ENCODE data around the gene AGBL1.

DNA sequence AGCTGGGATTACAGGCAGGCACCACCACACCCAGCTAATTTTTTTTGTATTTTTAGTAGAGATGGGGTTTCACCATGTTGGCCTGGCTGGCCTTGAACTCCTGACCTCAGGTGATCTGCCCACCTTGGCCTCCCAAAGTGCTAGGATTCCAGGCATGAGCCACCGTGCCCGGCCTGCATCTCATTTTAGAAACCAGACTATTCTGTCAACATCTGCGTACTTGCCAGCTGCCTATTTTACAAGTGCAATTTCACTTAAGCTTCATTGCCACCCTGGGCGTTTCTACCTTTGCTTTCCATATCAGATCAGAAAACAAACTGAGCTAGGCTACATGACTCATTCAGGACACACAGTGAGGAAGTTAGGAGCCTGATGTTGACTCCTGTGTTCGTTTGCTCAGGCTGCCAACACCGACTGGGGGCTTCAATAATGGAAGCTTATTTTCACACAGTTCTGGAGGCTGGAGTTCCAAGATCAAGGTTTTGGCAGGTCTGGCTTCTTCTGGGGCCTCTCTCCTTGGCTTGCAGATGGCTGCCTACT, 42.3 kb upstream of the KLHL25 start:
- PRO-cap, result no peak

DNA sequence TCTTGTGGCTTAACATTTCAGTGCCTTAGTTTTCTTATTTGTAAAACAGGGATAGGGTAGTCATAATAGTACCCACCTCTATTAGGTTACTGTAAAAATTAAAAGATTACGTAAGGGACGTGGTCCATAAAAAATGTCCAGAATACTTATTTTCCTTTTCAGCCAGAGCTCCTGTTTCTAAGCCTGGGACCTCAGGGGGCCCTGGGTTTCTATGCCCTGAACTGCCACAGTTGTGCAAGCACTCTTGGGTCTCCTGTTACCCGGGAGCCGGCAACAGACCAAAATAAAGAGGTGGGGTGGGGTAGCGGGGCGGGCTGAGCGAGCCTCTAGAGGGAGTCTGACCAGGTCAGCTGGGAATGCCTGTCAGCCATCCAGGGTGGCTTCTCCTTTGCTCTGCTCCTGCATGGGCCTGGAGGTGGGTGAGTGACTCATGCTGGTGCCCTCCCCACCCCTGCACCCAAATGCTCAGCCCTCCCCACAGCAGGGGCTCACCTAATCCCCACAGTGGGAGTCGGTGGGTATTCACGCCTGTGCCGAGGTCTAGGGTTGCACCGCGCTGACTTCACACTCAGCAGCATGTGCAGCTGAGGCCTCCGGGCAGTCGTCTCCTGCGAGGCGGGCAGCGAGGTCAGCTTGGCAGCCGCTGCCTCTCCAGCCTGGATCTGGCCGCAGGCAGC, at the start of gene AGBL1:
TSS of gene AGBL1 (plus strand) at position 600 of the 677 bp plus-strand sequence.
- PRO-cap, result no peak

- PRO-cap, result no peak
These were observed 448.3 kb downstream of the AGBL1 start for GRCh38 chr15:86528034-86528346.

GRCh38 chr15:86620029-86620436, 540.4 kb downstream of the AGBL1 start:
- PRO-cap, result no peak

DNA sequence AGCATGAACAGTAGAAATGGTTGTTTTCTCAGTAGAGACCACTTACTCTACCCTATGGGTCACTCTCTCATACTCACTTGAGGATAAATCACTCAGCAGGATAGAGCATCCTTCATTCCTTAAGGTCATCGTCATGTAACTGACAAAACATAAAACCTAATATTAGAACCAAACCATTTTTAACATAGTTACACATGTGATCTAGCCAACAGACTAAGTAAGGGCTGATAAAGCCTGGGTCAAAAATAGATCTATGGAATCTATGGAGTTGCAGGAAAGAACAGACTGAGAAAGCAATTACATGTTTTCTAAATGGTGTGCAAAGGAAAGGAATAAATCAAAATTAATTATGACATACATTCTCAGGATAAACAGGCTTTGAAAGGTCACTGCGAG, 769.0 kb downstream of the NTRK3 start:
- PRO-cap, result no peak

GRCh38 chr15:87510209-87510555, 746.4 kb downstream of the NTRK3 start:
- PRO-cap, result unidirectional peak, minus-strand start at chr15:87510330

GRCh38 chr15:88476441-88477194, 9.1 kb downstream of the MRPS11 start:
- PRO-cap, result no peak

- PRO-cap, result no peak
These were observed 17.2 kb upstream of the AEN start for GRCh38 chr15:88603956-88604251.

DNA sequence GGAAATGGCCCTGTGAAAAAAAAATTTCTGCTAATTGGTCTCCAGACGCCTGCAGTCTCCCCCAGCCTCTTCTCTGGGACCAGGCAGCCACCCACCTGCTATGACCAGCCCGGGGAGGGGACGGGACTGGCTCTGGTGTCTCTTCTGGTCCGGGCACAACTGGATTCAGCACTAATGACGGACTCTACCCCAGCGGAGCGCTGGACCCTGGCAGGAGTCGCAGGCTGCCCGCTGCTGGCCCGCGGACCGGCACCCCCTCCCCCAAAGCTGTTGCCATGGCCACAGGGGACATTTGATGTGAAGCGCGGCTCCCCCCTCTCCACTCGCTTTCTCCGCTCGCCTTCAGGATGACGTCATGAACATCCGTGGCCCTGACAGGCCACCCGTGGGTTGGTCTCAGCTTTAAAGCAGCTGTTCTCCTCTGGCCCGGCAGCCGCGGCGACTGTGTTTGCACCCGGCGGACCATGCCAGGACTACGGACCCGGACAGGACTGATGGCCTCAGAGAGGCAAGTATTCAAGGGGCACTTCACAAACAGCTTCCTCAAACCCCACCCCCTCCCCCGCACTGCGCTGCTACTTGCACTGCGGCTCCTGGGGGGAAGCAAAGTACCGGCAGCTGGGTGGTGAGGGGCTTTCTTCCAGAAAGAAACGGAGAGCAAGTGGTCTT, 16.8 kb upstream of the AEN start:
- PRO-cap, result bidirectional peak, plus-strand start at position 432 of the sequence, minus-strand start at position 179 of the sequence

DNA sequence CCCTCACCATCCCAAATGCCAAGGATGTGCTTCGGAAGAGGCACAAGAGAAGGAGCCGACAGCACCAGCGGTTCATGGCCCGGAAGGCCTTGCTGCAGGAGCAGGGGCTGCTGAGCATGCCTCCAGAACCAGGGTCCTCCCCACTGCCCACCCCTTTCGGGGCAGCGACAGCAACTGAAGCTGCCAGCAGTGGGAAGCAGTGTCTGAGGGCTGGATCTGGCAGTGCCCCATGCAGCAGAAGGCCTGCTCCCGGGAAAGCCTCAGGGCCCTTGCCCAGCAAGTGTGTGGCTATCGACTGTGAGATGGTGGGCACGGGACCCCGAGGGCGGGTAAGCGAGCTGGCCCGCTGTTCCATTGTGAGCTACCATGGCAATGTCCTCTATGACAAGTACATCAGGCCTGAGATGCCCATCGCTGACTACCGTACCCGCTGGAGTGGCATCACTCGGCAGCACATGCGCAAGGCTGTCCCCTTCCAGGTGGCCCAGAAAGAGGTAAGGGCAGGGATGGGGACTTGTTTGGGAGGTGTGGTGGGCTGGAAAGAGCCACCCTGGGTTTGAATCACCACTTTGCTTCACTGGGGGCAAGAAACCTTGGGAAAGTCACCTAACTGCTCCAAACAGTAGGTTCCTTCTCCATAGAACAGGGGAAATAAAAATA, 5.2 kb downstream of the AEN start:
- PRO-cap, result no peak

DNA sequence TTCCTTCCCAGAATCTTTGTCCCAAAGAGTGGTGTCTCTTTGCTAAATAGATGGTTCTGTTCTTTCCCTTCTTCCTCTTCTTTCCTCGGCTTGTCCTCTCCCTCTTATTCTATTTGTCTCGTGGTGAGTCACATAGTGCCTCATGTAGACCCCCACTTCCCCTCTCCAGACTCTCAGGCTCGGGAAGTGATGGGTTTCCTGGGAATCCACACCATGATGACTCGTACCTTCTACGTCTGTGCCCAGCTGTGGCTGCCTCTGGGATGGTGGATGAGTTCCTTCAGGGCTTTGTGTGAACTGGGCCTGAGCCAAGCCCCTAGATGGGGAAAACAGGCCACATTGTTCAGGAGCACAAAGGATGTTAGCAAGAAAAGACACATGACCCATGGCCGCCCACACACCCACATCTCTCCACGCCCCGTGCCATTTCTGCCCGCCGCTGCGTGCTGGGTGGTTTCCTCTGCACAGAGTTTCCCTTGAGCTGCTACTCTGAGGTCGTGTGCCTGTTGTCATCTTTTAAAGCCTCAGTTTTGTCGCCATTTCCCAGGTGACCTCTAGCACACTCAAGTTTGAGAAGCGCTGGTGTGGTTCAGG, 10.5 kb downstream of the ISG20 start:
- PRO-cap, result no peak

DNA sequence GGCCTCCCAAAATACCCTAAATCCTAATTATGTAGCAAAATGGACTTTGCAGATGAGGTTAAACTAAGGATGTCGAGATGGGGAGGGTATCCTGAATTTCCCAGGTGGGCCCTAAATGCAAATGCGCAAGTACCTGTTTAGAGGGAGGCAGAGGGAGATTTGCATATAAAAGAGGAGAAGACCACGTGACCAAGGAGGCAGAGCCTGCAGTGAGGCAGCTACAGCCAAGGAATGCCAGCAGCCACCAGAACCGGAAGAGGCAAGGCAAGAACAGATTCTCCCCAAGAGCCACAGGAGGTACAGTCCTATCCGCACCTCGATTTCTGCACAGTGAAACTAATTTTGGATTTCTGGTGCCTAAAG, 10.7 kb downstream of the HAPLN3 start:
- PRO-cap, result unidirectional peak, plus-strand start at position 244 of the sequence

DNA sequence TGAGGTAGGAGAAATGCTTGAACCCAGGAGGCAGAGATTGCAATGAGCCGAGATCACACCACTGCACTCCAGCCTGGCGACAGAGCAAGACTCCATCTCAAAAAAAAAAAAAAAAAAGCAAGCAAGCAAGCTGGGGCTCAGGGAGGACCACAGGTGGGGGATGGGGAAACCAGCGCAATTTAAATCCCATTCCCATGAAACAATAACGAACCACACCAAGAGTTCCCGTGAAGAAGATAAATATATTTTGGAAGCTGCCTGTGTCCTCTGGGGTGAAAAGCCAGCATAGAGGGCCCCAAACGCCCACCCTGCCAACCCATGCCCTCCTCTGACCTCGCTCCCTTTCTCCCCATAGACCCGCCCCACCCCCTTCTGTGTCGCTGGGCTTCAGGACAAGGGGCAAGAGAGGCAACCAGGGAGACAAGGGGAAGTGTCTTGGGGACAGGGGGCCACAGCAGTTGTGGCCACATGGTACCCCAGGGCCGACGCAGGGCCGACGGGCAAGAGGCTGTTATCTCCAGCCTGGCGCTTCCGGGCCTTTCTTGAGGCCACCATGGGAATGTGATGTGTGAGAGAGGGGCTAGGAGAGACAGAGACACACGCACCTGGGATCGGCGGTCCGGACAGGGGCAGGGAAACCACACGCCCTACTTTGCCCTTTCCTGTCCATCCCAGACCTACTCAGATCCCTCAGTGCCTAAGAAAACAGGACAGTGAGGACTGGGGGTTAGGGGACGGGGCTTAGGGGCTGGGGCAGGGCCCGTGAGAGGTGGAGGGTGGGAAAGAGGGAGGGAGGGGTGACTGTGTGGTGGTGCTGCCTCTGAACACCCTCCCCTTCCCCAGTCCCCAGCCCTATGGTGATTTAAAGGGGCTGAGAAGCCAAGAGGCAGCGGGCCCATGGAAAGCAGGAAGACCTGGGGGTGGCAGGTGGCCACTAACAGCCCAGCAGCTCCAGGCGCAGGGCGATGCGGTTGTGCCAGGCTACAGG, 3.4 kb upstream of the HAPLN3 start:
- PRO-cap, result no peak

DNA sequence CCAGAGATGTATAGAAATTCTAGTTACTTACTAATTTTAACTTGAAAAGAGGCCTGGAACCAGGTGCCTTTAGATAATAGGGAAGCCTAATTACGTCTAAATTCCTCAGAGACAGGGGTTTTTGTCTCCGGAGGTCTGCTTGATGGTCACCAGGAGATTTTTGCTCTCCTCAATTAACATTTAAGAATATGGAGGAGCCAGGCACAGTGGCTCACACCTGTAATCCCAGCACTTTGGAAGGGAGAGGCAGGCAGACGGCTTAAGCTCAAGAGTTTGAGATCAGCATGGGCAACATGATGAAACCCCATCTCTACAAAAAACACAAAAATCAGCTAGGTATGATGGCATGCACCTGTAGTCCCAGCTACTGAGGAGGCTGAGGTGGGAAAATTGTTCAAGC, 79.9 kb upstream of the MFGE8 start:
- PRO-cap, result no peak

- PRO-cap, result no peak
These were observed 71.4 kb upstream of the ABHD2 start for GRCh38 chr15:89016728-89017287.

DNA sequence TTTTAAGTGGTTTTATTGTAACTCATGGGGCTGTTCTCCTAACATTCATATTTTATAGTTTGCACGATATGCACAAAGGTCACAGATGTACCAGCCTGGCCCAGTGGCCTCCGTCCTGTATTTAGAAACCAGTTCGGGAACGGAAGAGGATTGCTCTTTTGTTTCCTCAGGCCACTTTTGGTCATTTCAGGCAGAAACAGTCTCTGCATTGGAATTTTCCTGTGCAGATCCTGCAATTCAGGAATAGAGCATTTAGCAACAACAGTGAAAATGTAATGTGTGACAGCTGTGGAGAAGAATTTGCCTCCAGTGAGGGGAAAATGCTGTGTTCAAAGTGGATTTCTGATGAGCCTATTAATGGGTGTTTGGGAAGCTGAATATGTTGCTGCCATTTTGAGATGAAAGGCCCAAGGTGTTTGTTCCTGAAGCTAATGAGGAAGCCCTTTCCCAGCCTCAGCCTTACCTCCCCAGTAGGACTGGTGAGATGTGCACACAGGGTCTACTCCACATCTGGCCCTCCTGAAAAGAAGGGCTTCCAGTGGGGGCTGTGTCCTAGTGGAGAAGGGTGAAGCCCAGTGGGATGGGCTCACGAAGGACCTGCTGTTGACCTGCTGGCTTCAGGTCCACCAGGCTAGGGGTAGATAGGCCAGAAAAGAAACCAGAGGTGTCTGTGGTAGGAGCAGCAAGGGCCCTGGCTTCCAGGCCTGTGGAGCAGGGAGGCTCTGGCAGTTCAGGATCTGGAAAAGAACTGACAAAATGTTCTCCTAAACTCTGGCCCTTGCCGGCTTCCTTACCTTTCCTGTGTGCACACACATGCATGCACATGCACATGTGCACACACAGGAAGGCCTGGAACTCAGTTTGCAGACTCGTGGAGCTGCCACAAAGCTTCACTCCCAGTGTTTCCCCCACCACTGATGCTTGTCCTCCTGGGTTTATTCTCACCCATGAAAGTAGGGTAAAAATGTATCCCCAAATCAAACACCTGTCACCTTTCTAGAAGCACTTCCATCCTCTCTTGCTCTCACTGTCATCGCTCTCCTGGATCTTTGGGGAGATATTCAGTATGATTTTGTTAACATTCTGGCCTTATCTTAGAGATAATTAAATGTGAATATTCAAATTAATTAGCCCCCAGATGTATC, 49.5 kb downstream of the ABHD2 start:
- PRO-cap, result no peak

DNA sequence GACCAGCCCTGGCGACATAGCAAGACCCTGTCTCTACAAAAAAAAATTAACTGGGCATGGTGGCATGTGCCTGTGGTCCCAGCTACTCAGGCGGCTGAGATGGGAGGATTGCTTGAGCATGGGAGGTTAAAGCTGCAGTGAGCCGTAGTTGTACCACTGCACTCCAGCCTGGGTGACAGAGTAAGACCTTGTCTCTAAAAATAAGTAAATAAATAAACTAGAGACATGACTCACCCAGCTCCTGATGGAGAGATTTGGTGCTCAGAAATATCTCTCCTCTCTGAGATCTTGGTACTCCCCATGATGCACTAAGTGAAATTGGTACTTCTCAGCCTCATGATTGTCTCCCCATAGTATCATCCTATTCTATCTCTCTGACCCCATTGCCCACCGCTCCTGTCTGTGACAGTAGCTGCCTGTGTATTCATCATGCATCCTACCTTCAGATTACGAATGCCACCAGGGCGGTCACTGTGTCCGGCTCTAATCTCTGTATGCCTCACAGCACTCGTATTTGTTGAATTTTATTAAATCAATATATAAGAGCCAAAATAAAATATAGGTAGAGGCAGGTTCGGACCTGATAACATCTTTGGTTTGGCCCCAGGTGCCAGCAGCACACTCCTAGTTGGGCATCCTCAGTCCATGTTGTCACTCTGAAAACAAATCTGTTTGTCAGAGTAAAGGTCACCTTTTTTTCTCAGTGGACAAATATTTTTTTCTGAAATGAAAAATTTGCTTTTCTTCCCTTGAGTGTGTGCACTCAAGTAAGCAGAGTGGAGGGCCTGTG, 51.0 kb downstream of the ABHD2 start:
- PRO-cap, result no peak

GRCh38 chr15:89157867-89158533, 63.4 kb downstream of the RLBP1 start:
- PRO-cap, result no peak

DNA sequence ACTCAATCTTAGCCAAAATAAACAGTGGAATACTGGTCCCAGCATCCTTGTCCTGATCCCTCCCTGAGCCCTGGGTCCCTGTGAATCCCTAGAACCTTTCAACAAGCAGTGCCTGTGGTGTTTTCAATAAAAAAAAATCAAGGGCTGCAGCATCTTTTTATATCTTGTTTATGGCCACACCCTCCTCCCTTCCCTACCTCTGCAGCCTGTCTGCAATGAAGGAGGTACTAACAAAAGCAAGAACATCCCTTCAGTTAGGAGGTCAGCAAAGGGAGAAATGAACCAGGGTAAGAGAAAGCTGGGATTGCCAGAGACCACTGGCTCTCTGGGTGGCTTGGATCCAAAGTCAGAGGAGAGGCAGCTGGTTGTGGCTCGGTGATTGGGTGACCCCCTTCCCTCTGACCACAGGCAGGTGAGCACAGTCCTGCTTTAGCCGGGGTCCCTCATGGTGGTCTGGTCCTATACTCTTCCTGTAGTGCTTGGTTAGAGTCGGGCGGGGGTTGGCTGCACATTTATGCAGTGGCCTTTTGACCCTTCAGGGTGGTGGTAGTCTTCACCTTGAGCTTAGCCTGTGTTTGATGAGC, 37.7 kb downstream of the RLBP1 start:
- PRO-cap, result no peak

DNA sequence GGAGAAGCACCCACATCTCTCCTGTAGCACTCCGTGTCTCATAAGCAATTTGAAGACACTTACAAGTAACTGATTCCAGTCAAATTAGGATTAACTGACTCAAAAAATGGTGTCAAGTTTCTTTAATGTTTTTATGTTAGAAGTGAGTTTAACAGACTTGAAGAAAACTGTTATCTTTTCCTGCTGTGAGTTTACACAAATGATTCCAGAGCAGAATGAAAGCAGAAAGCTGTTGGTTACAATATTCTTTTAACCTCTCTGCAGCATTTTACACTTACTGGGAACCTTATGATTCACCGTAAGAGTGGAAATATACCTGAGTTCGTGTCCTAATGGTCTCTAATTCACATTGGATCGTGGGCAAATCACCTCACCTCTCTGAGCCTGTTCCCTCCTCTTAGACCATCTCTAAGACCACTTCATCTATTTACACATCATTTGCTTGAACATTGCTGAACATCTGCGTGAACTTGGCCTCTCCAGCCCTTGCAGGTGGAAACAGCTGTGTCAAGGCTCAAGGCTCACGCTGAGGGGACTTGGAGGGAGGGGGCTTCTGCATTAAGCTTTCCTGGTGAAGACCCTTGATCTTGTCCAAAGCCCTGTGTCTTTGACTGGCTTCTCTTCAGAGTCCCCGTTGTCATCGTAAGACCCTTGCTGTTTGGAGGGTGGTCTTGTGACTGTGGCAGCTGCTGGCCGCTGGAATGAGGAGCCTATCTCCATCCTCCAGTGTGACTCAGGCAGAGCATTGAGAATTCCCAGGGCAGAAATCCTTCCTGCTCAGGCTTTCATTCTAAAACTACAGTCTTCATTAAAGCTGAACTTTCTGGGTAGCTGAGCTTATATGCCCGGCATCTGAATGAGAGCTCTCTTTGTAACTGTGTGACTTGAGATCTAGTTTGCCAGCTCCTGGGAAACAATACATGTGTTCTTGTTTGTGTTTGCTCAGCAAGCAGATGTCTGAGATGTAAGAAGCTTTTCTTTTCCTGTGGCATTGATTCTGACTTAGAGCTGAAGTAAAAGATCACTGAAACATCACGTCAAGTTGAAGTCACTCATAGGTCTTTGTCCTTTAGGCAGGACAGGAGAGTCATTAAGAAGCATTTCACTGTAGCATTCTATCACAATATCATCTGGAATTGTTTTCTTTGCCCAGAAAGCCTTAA, 22.7 kb downstream of the RLBP1 start:
- PRO-cap, result unidirectional peak, minus-strand start at position 858 of the sequence